SK-MEL-5 (cell line): ENCODE measurements around the genes MYNN and SAMD7.

GRCh38 chr3:164451003-164451951, 627.0 kb downstream of the SI start:
RAMPAGE:
- cytosol, long total RNA: no peak
- long total RNA: no peak
- nucleus, long total RNA: no peak

DNA sequence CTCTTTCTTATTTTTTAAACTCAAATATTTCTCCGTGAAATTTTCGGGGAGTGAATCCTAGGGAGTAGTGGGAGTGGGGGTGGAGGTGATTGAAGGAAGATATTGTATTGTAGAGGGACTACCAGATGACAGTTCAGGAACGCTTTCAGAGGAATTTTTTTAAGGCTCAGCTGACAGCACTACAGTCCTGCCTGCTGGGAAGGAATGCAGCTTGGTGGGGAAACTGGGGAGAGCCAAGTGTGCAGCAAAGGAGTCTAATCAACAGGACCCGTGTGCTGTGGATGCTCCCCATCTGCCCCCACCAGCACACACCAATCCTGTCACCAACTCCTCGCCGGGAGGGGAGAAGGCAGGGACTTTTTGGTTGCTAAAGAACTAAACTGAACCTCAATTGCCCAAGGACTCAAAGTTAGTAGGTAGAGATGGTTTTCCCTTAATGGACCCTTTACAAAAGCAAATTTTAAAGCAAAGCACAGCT, 2.3 kb downstream of the SLITRK3 start:
RAMPAGE:
- cytosol, long total RNA: no peak
- long total RNA: no peak
- nucleus, long total RNA: no peak

DNA sequence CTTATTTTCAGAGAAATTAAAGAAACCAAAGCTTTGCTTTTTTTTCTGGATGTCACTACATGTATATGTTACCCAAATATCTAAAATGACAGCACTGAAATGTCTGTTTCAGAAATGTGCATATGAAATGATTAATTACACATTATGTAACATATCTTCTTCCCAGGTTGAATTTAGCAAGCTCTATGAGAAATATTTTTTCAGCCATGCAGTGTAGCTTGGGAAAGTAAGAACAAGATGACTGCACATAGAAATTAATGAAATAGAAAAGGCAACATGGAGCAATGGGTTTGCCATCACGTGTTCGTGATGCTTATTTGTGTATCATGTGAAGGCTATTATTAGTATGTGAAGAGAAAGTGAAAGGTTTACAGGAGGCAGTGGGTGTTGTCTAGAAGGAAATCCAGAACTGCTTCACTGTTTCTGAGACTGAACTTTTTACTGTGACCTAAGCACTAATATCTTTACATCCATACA, 14.7 kb downstream of the SERPINI1 start:
RAMPAGE:
- cytosol, long total RNA: no peak
- long total RNA: no peak
- nucleus, long total RNA: no peak

RAMPAGE:
- cytosol, long total RNA: no peak
- long total RNA: no peak
- nucleus, long total RNA: no peak
Measured at GRCh38 chr3:167876461-167876711, 140.9 kb downstream of the SERPINI1 start.

RAMPAGE:
- cytosol, long total RNA: no peak
- long total RNA: no peak
- nucleus, long total RNA: no peak
Measured at GRCh38 chr3:168024220-168025561, 71.0 kb downstream of the GOLIM4 start.

GRCh38 chr3:168249196-168249418, 153.4 kb upstream of the GOLIM4 start:
RAMPAGE:
- cytosol, long total RNA: no peak
- long total RNA: no peak
- nucleus, long total RNA: no peak

GRCh38 chr3:169138674-169139370, 524.7 kb downstream of the MECOM start:
RAMPAGE:
- cytosol, long total RNA: no peak
- long total RNA: no peak
- nucleus, long total RNA: no peak

RAMPAGE:
- cytosol, long total RNA: no peak
- long total RNA: no peak
- nucleus, long total RNA: no peak
Measured at GRCh38 chr3:169146150-169146999, 517.1 kb downstream of the MECOM start.

DNA sequence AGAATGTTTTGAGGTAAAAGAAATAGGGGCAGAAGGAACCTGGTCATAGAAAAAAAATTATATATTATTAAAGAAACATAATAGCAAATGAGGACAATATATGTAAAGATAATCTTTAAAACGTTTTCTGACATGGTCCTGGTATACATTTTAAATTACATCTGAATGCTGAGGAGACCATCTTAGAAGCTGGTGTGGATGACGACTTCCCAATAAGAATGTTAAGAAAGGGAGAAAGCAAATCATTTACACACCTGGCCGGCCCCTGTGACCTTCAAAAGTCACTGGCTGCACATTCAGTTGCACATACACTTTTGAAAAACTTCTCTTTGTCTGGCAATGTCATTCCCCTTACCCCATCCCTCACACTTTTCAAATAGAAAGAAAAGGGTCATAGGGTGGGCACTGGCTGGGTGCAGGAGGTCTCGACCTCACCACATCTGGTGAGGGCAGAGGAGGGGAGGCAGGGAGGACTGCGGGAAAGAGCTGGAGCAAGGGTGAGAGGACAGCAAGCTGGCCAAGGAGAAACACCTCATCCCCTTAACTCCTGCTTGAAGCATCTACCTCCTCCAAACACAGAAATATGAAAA, 391.0 kb downstream of the MECOM start:
RAMPAGE:
- cytosol, long total RNA: no peak
- long total RNA: no peak
- nucleus, long total RNA: no peak

DNA sequence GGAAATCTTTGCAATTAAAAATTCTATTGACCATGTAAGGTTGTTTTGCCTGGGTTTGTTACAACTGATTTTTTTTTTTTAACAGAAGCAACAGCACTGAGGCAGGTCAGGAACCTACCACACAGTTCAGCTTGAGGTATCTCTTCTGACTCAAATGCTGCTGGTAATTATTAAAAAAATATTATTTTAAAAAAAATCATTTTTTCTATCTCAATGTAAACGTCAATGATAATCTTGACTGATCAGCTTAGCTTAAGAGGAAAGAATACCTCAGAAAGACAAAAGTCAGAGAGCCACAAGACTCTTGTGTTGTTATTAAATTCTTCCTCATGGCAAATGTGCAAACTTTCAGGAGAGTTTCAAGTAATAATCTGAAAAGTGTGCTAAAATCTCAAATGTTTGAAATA, 366.0 kb downstream of the MECOM start:
RAMPAGE:
- cytosol, long total RNA: no peak
- long total RNA: no peak
- nucleus, long total RNA: no peak

DNA sequence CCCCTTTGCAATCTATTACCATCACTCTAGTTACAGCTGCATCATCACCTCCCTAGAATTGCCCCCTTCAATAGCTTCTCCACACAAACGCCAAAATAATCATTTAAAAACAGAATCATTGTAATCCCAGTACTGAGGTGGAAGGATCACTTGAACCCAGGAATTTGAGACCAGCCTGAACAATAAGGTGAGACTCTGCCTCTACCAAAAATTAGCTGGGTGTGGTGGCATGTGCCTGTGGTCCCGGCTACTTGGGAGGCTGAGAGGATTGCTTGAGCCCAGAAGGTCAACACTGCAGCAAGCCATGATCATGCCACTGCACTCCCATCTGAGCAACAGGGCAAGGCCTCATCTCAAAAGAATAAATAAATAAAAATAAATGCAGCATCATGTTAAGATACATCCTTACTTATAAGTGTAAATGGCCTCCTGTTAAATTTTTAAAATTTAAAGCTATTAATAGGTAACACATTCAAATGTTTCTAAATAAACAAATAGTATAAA, 356.2 kb downstream of the MECOM start:
RAMPAGE:
- cytosol, long total RNA: no peak
- long total RNA: no peak
- nucleus, long total RNA: no peak

DNA sequence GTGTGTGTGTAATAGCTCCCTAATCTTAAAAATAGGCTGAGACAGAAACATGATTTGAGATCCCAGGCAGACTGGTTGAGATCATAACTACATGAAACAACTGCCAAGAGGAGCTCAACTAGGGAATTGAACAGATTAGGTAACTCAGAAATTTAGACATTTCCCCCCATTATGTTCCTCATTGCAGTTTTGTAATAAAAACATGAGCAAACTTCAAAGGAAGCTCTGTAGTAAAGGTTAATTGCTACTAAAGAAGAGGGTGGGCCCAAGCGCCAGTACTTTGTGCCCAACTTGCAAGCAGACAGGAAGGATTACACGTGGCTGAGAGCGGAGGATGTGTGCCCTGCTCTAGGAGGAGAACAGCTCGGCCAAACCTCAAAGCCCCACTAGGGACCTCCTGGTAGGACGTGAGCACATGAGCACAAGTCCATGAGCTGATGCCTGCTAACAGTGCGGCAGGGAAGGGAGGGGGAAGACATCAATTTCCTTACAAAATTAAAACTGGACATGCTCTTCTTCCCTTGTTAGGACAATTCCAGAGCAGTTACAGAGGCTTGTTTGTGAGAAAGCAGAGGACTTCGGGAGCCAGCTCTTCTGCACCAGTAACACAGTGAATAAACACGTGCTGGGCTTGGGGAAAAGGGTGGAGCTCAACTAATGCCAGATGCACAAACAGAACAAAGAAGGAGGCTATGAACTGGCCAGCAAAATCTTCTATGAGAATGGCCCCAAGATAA, 275.6 kb downstream of the MECOM start:
RAMPAGE:
- cytosol, long total RNA: no peak
- long total RNA: no peak
- nucleus, long total RNA: no peak

DNA sequence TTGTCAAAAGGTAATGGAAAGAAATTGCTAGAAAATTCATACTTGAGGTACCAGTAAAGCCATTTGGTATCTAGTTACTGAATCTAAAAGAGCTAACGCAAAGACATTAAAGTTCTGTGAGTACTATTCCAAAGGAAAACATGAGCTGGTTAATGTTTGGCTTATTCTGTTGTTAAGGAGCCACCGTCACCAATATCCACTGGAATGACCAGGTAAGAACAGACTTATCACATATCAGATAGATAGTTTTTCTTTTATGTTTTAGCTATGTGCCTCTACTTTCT, 274.3 kb downstream of the MECOM start:
RAMPAGE:
- cytosol, long total RNA: no peak
- long total RNA: no peak
- nucleus, long total RNA: no peak

RAMPAGE:
- cytosol, long total RNA: no peak
- long total RNA: no peak
- nucleus, long total RNA: no peak
Measured at GRCh38 chr3:169591768-169593085, 71.3 kb downstream of the MECOM start.

RAMPAGE:
- cytosol, long total RNA: no peak
- long total RNA: no peak
- nucleus, long total RNA: no peak
Measured at GRCh38 chr3:169661750-169662243, 1.7 kb downstream of the MECOM start.

DNA sequence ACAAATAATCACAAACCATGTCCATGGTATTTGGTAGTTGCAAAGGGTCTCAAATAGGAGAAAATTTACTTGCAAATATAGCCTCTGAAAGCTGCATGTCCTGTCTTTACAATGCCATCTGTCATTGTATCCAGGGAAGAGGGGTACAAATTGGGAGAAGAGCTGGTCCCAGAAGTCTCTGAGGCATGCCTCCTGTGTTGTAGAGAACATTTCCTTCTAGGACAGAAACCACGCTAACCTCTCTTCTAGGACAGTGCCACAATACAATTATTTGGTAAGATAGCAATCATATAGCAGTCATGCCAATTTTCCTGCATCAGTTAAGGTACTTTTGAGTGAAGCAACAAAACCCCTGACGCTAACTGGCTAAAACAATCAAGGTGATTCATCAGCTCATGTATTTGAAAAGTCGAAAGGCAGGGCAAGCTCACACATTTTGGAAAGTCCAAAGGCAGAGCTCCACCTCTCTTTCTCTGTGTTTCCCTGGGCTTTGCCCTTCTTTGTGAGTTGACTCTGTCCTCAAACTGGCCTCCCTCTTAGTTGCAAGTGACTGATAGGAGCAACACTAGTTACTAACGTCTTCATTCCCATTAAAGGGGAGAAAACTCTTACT, 14.7 kb downstream of the ACTRT3 start:
RAMPAGE:
- cytosol, long total RNA: no peak
- long total RNA: no peak
- nucleus, long total RNA: no peak

DNA sequence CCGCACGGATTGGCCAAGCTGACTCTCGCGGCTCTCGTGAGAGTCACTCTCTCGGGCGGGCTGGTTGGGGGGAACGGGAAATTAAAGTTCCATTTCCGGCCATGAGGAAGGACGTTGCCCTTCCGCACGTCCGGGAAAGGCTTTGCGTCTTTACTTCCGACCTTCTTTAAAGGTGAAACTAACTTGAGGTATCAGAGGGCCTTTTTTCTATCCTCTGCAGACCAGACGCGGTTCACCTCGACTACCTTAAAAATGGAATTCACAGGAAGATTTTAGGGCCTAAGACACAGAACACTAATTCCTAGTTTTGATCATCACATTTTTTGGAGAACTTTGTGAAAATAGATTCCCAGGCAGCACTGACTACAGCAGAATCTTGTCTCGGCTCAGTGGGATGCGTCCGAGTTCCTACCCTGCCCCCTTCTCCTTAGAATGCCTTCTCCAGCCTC, 4.2 kb downstream of the ACTRT3 start:
RAMPAGE:
- cytosol, long total RNA: no peak
- long total RNA: no peak
- nucleus, long total RNA: no peak

GRCh38 chr3:169772559-169773510, at the start of gene MYNN:
MYNN (plus strand) TSS chr3:169773396.
RAMPAGE:
- cytosol, long total RNA: no peak
- long total RNA: start-site peak on the plus strand at chr3:169773391-169773409, 38 and 126 reads in 2 replicates
- nucleus, long total RNA: start-site peak on the plus strand at chr3:169772782-169772825, 26 and 18 reads in 2 replicates; start-site peak on the plus strand at chr3:169773384-169773409, 178 and 145 reads in 2 replicates

DNA sequence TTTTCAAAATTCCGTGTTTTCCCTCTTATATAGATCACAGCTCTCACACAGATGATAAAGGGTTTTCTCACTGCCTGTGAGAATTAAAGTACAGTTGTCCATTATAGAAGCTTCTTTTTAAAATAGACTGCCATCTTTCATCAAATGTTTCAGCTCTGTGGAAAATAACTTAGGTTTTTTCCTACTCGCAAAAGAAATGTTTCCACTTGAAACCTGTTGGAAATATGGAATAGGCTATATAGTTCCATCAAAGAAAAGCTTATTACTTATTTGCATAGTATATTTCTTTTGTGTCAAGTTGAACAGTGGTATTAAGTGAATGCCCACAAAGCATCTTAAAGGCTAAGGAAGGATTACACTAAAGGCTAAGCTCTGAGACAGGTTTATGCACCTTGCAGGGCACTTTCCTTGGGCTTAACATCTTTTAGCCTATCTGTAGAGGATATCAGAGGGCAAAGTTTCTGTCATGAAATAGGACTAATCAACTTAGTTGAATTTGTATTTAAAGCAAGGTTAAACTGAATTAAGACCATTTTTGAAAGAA, at the start of gene SAMD7:
TSS of gene SAMD7 (plus strand) at position 411 of the 544 bp plus-strand sequence.
RAMPAGE:
- cytosol, long total RNA: no peak
- long total RNA: no peak
- nucleus, long total RNA: no peak

DNA sequence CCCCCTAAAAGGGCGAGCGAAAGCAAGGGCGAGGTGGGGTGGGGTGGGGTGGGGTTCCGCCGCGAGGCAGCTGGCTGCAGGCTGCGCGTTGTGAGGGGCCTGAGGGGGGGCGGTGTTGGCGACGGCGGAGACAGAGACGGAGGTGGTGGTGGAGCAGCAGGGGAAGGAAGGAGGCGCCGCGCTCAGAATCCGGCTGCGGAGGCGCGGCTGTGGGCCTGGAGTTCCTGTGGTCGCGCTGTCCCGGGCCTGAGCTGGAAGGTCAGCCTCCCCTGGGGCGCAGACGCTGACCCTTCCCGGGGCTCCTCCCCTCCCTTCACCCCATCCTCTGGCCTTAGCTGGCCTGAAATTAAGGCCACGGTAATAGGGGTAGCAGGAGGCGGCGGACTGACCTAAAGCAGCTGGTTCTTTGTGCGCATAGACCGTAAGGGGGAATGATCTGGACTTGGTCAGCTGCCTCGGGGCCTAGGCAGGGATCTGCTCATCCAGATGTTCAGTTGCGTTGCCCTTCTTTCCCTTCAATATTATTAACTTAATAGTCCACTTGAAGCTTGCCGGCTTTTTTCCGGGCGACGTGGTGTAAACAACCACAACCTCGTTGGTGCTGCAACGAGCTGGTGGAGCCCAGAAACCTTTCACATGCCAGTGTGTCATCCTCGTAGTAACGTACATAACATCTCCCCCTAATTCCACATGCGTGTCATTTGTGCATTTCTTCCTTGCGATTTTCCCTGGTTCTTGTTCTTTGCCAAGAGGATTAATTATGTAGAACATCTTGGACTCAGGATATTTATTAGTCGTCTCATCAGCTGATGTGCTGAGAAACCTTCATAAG, 532 bp downstream of the SEC62 start:
RAMPAGE:
- cytosol, long total RNA: no peak
- long total RNA: no peak
- nucleus, long total RNA: no peak